Tibial nerve (tissue), 3 donors: ENCODE measurements around the genes SPINK13 and ADRB2.

DNA sequence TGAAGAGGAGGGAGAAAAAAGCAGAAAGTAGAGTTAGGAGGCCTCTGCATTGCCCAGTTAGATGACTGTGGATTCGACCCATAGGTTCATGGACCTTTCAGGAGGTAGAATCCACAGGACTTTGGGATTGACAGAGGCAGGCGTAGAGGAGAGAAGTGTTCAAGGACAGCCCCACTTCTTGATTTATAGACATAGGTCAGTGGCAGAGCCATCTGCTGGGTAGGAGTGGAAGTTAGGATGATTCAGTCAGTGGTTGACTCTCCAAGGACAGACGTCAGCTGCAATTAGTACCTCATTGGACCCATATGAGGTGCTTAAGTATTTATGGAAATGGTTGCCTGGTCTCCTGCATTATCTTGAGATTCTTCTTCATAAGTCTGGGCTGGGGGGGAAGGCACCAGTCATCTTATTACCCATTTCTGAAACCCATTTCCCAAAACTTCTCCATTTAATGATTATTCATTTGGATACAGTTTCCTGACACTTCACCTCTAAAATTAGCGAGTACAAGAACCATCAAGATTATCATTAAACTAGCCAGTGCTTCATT lies 70.9 kb downstream of the SH3RF2 start:
- PRO-cap, result no peak
- RAMPAGE, long total RNA, 3 experiments, result no peak in any of the 3 experiments

DNA sequence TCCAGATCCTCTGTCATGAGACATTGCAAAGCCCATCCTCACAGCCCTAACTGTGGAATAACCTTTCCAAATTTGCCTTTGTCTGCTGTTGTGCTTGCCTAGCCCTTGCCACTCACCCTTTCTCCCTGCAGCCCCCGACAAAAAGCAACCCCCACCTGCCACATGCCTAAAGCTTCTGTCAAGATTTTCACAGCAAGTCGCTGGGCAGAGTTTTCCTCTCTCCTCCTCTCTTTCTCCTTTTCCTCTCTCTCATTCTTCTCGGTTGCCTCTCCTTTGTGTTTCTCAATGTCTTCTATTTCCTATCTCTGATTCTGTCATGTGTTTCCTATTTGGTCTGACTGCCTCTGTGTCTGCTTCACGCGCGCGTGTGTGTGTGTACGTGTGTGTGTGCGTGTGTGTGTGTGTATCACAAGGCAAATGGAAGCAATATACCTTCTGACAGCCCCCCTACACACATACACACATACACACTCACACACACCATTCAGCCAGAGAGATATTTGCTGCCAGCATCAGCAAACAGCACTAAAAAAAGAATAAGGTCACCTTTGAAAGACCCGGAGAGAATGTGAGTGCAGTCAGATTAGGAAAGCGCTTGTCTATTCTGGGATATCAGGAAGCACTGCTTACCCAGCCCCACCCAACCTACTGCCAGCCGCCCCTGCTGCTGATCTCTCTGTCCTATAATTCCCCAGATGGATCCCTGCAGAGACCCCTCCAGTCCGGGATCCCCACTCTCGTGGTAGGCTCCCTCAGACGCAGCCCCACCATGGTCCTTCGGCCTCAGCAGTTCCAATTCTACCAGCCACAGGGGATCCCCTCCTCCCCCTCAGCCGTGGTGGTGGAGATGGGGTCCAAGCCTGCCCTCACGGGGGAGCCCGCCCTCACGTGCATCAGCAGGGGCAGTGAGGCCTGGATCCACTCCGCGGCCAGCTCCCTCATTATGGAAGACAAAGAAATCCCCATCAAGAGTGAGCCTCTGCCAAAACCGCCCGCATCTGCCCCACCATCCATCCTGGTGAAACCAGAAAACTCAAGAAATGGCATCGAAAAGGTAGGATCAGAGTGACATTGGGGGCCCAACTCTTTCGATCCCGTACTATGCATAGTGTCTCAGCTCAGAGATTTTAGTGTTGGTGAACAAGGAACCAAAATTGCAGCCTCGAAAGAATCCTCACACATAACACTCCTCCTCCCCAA lies 45.8 kb downstream of the PLAC8L1 start:
- PRO-cap, result no peak
- RAMPAGE, long total RNA, 3 experiments, result no peak in any of the 3 experiments

DNA sequence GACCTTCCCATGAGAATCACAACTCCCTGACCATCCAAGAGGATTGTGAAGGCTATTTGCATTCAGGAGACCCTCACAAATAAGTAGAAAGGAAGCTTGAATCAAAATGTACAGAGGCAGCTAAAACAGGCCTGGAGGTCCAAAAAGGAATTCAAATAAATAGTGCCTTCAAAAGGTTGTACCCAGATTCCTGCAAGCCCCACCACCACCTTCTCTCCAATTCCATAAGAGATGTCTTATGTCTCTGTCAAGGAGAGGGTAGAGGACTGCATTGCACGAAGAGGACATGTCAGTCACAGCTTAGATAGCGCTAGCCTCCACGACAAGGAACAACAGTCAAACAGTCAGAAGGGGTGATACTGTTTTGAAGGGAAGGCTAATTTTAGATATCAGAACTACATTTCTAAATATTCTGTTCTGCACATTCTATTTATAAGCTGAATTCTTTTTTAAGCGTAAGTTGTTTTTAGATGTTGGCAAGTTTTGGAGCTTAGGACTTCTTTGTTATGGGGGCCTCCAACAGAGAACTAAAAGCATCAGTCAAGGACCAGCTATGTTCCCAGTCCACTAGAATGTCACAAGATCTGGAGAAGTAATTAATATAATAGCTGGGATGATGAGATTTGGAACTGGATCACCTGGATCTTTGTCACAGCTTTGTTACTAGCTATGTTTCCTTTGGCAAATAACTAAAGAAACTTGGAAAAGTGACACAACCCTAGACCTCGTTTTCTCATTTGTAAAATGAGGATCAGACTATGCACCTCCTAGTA lies 34.1 kb downstream of the PLAC8L1 start:
- PRO-cap, result no peak
- RAMPAGE, long total RNA, 3 experiments, result no peak in any of the 3 experiments

DNA sequence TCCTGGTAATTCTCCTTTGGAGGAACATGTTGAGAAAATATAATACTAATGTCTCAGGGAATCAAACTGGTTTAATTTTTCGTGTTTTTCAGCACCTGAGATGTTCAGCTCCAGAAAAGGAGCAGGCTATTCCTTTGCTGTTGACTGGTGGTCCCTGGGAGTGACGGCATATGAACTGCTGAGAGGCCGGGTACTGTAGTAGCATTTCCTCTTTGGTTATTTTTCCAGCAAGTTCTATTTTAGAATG lies 126.5 kb downstream of the STK32A start:
- PRO-cap, result unidirectional peak, minus-strand start at position 146 of the sequence
- RAMPAGE, long total RNA, 3 experiments, result no peak in any of the 3 experiments

DNA sequence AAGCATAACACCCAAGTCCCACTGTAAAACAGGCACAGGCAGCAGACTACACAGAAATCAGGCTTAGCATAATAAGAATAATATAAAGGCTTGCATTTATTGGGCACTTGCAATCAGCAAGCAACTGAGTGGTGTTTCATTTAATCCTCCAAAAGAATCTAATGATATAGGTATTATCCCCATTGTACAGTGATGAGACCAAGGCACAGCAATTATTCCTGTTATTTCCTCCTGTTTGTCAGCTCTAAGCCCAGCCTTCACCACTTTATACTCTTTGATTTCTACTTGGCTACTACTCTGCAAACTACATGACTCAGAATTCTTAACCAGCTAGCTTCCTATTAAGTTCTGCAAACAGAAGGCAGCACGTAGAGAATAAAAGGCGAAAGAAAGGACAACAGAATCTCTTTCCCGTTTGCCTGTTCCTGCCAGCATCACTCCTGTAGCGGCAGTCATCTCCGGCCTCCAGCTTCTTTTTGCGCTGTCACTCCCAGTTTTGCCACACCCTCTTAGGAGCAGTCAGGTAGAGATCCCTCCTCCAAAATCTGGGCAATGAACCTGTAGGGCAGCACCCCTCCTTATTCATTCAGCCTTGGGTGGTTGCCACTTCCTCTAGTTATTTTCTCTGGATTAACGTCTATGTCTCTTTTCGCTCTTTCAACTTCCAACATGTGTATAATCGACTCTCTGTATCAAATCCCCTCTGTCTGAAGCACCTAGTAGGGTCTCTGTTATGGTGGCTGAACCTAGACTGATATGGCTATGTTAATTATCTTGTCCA lies 29.9 kb downstream of the DPYSL3 start:
- PRO-cap, result no peak
- RAMPAGE, long total RNA, 3 experiments, result no peak in any of the 3 experiments

- PRO-cap, result no peak
- RAMPAGE, long total RNA, 3 experiments, result no peak in any of the 3 experiments
These were observed 2.3 kb downstream of the DPYSL3 start for GRCh38 chr5:147507505-147508129.

DNA sequence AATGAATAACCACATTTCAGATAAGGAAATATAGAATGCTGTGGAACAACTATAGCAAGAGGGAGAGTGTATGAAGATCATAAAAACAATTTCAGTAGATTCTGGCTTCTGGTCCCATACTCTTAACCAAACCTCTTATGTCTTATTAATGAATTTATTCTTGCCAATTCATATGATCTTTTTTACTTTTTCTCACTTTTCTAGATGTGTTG lies 6.8 kb upstream of the SPINK1 start:
- PRO-cap, result no peak
- RAMPAGE, long total RNA, 3 experiments, result no peak in any of the 3 experiments

- PRO-cap, result no peak
- RAMPAGE, long total RNA, 3 experiments, result no peak in any of the 3 experiments
These were observed 5.1 kb upstream of the C5orf46 start for GRCh38 chr5:147911437-147911796.

DNA sequence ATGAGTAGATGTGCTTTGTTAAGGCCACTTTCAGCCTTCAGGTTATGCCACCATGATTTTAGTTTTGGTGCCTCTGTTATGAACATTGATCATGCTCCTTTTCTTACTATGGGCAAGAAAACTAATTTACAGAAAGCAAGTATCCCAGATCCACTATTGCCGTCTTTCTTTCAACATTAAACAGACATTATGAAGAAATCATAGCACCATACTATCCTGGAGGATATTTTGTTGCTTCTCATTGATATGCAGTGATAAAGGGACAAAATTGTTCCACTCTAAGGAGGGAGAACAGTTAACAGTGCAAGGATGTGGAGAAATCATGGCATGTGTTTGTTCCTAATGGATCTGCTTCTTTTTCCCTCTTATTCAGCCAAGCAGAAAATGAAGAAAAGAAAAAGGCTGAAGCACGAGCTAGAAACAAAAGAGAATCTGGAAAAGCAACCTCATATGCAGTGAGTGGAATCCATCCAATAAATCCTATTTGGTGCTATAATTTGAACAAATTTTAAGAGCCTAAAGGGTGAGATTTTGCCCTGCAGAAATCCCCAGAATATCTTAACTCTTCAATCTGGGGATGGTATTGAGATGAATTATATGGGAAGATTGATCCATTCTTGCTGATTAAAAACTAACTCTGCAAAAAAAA lies 35.2 kb downstream of the SPINK5 start:
- PRO-cap, result no peak
- RAMPAGE, long total RNA, 3 experiments, result no peak in any of the 3 experiments

DNA sequence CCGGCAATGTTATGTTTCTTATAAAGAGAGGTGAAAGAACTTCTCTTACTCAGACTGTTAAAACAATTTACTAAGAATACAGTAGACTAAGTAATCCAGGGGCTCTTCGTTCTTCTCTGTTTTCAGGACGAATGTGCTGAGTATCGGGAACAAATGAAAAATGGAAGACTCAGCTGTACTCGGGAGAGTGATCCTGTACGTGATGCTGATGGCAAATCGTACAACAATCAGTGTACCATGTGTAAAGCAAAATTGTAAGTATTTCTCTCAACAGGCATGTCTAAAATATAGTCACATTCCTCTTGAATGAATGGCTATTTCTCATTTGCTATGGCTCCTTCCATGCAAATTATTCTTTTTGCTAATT lies 50.1 kb upstream of the SPINK14 start:
- PRO-cap, result no peak
- RAMPAGE, long total RNA, 3 experiments, result no peak in any of the 3 experiments

GRCh38 chr5:148268514-148269096 lies at the start of gene SPINK13:
TSS of gene SPINK13 (plus strand) at chr5:148268794.
- PRO-cap, result no peak
- RAMPAGE, long total RNA, 3 experiments, result no peak in any of the 3 experiments

DNA sequence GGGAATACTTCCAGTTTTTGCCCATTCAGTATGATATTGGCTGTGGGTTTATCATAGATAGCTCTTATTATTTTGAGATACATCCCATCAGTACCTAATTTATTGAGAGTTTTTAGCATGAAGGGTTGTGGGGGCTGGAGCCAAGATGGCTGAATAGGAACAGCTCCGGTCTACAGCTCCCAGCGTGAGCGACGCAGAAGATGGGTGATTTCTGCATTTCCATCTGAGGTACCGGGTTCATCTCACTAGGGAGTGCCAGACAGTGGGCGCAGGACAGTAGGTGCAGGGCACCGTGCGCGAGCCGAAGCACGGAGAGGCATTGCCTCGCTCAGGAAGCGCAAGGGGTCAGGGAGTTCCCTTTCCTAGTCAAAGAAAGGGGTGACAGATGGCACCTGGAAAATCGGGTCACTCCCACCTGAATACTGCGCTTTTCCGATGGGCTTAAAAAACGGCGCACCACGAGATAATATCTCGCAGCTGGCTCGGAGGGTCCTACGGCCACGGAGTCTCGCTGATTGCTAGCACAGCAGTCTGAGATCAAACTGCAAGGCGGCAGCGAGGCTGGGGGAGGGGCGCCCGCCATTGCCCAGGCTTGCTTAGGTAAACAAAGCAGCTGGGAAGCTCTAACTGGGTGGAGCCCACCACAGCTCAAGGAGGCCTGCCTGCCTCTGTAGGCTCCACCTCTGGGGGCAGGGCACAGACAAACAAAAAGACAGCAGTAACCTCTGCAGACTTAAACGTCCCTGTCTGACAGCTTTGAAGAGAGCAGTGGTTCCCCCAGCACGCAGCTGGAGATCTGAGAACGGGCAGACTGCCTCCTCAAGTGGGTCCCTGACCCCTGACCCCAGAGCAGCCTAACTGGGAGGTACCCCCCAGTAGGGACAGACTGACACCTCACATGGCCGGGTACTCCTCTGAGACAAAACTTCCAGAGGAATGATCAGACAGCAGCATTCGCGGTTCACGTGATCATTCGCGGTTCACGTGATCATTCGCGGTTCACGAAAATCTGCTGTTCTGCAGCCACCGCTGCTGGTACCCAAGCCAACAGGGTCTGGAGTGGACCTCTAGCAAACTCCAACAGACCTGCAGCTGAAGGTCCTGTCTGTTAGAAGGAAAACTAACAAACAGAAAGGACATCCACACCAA lies 8.0 kb downstream of the SPINK7 start:
- PRO-cap, result no peak
- RAMPAGE, long total RNA, 3 experiments, result no peak in any of the 3 experiments

DNA sequence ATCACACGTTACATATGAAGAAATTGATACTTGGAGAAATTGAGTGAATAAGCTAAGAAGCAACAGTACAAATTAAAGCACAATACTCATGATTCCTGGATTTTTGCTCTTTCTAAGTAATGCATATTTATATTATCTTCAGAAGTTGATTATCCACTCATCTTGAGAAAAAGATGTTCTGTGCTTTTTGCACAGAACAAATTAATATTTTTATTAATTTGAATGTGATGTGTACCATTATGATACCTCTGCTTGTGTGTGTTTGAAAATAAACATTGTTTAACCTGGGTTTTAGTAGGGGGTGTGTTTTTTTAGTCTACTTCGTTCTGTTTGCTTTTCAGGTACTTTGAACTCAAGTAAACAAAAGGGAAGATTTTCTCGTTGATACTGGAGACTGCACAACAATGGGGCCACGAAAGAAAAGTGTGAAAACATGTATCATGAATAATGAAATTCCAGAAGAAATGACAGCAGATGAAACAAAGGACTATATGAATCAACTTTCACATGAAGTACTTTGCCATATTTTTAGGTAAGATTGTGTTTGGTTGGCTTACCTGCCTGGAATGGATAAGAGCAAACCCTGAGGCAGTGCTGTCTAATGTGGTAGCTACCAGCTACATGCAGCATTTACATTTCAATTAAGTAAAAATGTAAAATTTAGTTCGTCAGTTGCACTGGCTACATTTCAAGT lies 10.8 kb downstream of the FBXO38 start:
- PRO-cap, result no peak
- RAMPAGE, long total RNA, 3 experiments, result no peak in any of the 3 experiments

DNA sequence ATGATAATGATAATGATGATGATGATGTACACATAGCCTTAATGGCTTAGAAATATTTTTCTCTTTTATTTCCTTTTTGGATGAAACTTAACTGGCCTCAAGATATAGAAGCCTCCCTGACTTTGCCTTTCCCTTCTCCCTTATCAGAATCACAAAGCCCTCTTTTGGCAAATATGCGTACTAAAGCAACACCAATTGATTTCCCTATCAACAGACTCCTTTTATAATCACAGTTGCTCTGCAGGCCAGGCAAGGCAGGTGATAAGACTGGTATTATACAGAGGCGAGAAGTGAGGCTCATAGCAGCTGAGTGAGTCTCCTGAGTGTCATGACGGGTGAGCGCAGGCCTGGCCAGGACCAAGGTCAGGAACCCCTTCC lies 70.7 kb downstream of the FBXO38 start:
- PRO-cap, result no peak
- RAMPAGE, long total RNA, 3 experiments, result no peak in any of the 3 experiments

- PRO-cap, result no peak
- RAMPAGE, long total RNA, 3 experiments, result no peak in any of the 3 experiments
These were observed 90.1 kb downstream of the FBXO38 start for GRCh38 chr5:148473637-148474470.

DNA sequence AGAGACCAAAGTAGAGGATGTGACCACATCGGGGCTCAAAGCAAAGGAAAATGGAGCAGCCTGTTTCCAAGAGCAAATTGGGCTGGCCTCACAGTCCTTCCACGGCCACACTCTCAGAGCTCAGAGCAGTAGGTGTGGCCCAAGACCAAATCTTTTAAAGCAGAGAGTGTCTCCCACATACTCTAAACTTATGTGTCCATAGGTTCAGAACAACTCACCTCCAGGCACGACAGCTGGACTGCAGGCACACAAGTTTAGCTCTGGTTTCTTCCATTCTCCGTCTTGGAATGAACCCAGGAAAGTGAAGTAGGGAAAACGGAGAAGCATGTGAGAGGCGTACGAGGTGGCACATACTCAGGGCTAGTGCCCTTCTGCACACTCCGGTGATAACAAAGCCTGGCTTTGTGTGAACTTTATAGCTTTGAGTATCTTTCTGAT lies 11.0 kb upstream of the HTR4 start:
- PRO-cap, result no peak
- RAMPAGE, long total RNA, 3 experiments, result no peak in any of the 3 experiments

- PRO-cap, result no peak
- RAMPAGE, long total RNA, 3 experiments, result no peak in any of the 3 experiments
These were observed 85.3 kb upstream of the HTR4 start for GRCh38 chr5:148739475-148740153.

DNA sequence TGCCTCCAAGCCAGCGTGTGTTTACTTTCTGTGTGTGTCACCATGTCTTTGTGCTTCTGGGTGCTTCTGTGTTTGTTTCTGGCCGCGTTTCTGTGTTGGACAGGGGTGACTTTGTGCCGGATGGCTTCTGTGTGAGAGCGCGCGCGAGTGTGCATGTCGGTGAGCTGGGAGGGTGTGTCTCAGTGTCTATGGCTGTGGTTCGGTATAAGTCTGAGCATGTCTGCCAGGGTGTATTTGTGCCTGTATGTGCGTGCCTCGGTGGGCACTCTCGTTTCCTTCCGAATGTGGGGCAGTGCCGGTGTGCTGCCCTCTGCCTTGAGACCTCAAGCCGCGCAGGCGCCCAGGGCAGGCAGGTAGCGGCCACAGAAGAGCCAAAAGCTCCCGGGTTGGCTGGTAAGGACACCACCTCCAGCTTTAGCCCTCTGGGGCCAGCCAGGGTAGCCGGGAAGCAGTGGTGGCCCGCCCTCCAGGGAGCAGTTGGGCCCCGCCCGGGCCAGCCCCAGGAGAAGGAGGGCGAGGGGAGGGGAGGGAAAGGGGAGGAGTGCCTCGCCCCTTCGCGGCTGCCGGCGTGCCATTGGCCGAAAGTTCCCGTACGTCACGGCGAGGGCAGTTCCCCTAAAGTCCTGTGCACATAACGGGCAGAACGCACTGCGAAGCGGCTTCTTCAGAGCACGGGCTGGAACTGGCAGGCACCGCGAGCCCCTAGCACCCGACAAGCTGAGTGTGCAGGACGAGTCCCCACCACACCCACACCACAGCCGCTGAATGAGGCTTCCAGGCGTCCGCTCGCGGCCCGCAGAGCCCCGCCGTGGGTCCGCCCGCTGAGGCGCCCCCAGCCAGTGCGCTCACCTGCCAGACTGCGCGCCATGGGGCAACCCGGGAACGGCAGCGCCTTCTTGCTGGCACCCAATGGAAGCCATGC lies at the start of gene ADRB2:
TSS of gene ADRB2 (plus strand) at position 646 of the 922 bp plus-strand sequence.
- PRO-cap, result bidirectional peak, plus-strand start at position 667 of the sequence, minus-strand start at position 479 of the sequence
- RAMPAGE, long total RNA, 3 experiments, result start-site peak on the plus strand in 2 of 3 experiments, centred at positions 653 to 655 of the sequence, 35 to 46 reads per replicate

DNA sequence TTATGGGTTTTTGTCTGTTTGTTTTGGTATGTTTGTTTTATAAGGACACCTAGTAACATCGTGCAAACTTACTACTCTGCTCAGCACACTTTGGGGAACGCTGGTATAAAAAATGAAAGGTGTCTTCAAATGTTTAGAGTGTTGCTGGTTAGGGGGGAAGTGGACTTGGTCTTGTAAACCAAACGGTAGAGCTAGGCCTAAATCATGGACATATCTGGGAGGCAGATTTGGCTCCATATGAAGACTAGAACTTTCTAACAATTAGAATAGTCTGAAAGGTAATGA lies 15.3 kb downstream of the ADRB2 start:
- PRO-cap, result no peak
- RAMPAGE, long total RNA, 3 experiments, result no peak in any of the 3 experiments

GRCh38 chr5:149152210-149152978 lies 11.1 kb downstream of the ABLIM3 start:
- PRO-cap, result no peak
- RAMPAGE, long total RNA, 3 experiments, result no peak in any of the 3 experiments